Umbilical cord (tissue), 2 donors: ENCODE results near the gene CD46.

- RAMPAGE, long total RNA: no peak
These were observed 21.6 kb downstream of the MAPKAPK2 start for GRCh38 chr1:206706097-206706988.

GRCh38 chr1:206714680-206715109 is 30.0 kb downstream of the MAPKAPK2 start:
- RAMPAGE, long total RNA: no peak

- RAMPAGE, long total RNA: no peak
These were observed 38.2 kb downstream of the MAPKAPK2 start for GRCh38 chr1:206722875-206723369.

- RAMPAGE, long total RNA: no peak
These were observed 1.3 kb upstream of the IL24 start for GRCh38 chr1:206895797-206896412.

- RAMPAGE, long total RNA: no peak
These were observed 14.9 kb downstream of the C1orf116 start for GRCh38 chr1:207017677-207017964.

DNA sequence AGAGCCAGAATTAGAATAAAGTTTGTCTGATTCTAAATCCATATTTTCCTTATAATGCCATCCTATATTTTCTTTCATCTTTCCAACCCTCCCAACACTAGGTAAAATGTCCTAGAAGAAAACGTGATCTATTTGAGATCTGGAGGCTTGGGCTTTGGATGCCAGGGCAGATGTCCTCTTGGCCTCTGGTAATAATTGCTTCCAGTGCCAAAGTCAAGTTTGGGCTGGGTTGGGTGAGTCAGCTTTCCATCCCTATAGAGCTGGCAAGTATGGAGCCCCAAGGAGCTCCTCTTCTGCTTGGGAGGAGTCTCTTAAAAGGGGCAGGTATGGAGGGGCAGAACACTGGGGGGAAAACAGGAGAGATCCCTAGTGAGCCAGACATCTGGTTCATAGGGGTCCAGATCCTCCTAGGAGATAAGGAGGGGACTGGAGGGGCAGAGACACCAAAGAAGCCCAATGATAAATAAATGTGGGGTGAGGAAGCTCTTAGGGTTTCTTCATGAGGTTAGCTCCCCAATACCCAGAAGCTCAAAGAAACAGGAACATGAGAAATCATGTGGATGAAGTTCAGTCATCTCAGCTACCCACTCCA is 3.6 kb downstream of the C1orf116 start:
- RAMPAGE, long total RNA: no peak

DNA sequence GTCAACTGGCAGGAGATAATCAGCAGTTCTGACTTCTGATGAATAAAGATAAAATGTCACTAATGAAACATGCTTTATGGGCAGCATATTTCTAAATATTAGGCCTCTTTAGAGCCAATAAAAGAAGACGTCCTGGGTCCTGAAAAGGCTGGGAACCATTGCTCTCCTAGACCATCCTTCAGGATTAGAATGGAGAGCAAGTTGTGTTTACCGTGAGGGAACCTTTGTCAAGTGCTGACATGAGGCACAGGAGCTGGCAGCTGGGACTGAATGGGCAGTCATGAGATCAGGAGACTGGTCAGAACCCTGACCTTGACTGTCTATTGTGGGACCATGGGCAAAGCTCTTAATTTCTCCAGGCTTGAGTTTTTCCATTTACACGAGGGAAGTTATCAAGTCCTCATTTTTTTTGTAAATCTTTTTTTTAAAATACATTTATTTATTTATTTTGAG is 5.1 kb downstream of the PFKFB2 start:
- RAMPAGE, long total RNA: no peak

DNA sequence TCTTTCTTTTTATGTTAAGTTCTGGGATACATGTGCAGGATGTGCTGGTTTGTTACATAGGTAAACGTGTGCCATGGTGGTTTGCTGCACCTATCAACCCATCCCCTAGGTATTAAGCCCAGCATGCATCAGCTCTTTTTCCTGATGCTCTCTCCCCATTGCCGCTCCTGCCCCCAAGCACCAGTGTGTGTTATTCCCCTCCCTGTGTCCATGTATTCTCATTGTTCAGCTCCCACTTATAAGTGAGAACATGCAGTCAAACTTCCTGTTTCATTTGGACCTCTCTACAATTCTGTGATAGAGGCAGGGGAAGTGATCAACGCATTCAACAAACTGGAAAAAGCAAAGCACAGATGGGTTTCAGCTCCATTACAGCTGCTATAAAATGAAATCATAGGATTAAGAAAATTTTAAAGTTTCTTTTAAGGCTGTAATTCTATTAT is 23.3 kb upstream of the CD55 start:
- RAMPAGE, long total RNA: no peak

- RAMPAGE, long total RNA: no peak
These were observed 10.4 kb downstream of the CD55 start for GRCh38 chr1:207331831-207332304.

- RAMPAGE, long total RNA: no peak
These were observed 12.9 kb downstream of the CD55 start for GRCh38 chr1:207334235-207334864.

DNA sequence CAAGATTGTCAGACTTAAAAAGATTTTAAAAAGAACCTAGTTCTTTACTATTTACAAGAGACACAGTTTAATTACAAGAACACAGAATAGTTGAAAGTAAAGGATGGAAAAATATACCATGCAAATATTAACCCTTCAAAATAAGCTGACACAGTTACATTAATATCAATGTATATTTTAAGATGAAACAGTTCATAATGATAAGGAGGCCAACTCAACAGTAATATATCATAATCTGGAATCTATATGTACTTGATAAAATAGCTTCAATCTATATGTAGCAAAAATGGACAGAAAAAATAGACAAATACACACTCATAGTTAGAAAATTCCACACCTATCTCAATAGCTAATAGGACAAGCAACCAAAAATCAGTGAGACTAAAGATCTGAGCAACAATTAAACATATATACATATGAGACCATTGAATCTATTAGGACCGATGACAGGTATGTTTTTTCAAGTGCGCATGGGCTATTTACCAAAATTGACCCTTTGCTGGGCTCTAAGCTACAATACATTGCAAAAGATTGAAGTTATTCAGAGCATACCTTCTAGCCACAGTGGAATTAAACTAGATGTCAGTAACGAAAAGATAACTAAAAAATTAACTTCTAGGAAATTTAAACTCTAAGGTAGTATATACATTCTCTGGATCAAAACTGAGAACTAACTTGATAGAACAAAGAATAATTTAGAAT is 13.5 kb downstream of the CD55 start:
- RAMPAGE, long total RNA: no peak

DNA sequence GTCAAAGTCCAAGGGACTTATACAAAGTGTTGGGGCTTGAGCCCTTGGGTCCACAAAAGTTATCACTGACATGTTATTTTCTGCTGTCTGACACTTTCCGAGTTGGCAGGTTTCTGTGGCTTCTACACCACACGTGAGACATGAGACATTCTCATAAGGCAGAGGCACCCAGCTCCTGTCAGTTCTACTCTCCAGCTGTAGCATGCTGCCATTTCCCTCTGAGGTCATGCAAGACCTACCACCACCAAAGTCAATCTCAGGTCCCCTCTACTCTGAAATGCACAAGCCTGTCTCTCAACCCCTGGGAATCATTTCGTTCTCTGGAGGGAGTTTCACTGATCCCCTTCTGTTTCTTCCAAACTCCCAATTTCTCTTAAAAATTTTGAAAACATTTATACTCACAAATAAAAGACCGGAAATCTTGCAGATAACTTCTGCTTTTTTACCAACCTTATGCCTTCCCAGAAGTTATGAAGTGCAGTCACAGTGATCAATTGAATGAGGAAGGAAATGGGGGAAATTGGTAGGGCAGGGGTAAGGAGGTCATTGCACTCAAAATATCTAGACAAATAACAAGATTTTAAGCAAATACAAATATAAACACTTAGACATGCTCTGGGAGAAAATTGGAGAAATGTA is 39.4 kb upstream of the CR2 start:
- RAMPAGE, long total RNA: no peak

GRCh38 chr1:207748722-207749528 is 2.9 kb upstream of the CD46 start:
- RAMPAGE, long total RNA: no peak

GRCh38 chr1:207751548-207752213 is at the start of gene CD46:
CD46 (plus strand) TSS chr1:207752054.
- RAMPAGE, long total RNA: start-site peak on the plus strand at chr1:207752083-207752225, 536 and 100 reads in 2 replicates

DNA sequence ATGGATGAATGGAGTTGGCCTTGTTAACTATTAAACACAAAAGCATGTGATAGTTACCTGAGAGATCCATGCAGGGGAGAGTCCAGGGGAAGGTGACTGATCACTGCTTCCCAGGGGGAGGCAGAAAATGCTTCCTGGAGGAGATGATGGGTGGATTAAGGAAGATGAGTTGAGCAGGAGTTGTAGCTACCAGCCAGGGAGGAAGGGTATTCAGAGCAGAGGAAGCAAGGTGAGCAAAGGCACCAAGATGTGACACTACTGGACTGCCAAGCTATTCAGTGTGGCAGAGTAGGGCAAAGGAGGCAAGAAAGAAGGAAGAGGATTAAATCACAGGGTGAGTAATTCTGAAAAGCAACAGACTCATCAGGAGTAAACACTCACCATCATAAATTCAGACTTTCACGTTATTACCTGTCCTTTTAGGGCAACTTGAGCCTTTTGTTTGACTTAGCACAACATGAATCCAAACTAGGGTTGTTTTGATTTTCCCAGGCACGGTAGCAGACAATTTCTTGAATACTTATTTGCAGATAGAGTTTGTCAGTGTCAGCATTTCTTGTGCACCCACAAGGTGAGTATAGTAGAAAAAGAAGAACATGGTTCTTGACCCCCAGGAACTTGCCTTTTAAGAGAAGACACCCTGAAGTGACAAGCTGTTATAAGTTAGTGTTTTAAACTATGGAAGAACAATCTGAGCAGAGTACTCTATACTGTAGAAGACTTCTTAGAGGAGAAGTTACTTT is 4.3 kb downstream of the CD46 start:
- RAMPAGE, long total RNA: no peak

GRCh38 chr1:207801387-207802643 is 50.0 kb downstream of the CD46 start:
- RAMPAGE, long total RNA: no peak

GRCh38 chr1:207809832-207810722 is 58.2 kb downstream of the CD46 start:
- RAMPAGE, long total RNA: no peak

GRCh38 chr1:207812866-207813485 is 61.1 kb downstream of the CD46 start:
- RAMPAGE, long total RNA: no peak

DNA sequence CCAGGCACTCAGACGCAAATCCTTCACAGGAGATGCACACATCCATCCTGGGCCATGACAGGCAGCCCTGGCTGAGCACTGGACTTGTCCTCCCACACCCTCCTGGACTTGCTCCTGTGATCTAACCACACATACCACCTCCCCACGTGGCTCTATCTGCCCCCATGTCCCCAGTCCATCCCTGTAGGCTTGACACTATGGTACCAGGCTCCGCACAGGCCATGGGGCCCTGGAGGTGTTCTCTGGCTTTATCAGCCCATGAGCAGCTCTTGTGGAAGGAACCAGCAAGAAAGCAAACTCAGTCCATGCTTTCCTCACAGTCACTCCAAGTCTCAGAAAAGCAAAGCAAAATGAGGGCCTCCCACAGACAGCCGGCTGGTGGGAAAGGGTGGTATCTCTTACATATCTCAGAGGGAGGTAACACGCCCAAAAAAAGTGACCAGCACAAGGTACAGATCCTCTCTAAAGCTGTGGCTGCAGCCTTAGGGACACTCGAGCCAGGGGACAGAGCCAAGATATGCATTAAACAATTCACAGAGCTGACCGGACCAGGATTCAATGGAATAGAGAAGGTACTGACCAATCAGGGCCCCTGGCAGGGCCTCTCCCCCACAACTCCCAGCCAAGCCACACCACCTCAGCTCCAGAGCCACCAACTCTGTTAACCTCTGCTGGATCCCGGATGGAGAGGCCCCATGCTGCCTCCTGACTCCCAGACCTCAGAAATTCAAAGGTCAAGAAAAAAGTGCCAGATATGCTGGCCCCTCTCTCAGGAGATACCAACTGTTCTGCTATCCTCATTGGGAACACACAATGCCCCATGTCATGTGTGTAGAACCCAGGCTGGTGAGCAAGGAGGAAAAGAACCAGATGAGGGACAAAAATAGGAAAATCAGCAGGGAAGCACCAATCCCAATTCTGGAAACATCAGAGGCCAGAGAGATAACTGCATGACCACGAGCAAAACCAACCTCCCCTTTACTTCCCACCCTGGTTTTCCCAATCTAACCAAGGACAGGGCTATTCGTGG is 61.9 kb downstream of the CD46 start:
- RAMPAGE, long total RNA: no peak

DNA sequence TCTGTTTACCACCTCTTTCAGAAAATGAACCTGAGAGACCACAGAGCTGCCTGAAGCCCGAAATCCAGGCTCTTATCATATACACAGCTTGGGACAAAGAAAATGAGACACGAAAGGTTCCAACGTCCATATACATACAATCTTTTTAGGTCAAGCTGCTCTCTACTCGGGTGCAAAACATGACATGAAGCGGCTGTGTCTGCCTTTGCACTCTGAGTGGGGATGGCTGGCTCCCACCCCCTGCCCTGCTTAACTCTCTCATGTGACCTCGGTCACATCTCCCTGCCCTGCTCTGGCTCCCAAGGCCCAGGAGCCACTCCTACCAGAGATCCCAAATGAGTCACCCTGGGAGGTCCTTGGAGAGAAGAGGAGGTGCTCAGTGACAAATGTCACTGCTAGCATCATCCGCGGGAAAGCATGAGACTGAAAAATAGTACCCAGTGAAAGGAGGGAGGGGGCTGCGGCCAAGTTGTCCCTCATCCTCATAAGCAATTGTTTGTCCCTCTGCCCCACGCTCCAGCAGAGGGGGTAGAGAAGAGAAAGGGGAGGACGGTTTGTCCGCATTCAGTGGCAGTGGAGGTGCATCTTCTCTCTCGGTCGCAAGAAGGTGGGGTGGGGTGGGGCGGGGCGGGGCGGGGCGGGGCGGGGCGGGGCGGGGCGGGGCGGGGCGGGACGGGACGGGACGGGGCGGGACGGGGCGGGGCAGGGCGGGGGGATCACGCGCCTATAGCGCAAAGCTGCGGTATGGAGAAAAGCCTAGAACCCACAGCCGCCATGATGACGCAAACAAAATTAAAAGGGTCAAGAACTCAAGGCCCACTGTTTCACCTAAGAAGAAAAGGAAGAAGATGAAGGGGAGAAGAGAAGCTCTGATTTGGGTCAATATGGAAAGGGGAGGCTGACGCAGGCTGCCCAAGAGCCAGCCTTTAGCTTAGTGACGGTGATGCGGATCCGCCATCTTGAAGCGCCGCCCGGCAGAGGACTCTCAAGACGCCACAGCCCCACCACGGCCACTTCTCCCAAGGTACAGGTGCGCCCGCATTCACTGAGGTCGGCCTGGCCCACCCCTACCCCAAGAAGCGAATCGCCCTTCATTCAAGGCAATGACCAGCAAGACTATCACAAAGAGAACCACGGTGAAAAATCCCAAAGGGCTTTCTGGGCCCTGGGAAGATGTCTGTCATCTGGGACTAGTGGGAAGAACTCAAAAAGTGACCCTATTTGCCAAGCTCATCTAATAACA is 66.2 kb downstream of the CD46 start:
- RAMPAGE, long total RNA: no peak